Keratinocyte (primary cell): Measurements from ENCODE around the genes CEACAM6, RABAC1, PRR19 and TMEM145.

DNA sequence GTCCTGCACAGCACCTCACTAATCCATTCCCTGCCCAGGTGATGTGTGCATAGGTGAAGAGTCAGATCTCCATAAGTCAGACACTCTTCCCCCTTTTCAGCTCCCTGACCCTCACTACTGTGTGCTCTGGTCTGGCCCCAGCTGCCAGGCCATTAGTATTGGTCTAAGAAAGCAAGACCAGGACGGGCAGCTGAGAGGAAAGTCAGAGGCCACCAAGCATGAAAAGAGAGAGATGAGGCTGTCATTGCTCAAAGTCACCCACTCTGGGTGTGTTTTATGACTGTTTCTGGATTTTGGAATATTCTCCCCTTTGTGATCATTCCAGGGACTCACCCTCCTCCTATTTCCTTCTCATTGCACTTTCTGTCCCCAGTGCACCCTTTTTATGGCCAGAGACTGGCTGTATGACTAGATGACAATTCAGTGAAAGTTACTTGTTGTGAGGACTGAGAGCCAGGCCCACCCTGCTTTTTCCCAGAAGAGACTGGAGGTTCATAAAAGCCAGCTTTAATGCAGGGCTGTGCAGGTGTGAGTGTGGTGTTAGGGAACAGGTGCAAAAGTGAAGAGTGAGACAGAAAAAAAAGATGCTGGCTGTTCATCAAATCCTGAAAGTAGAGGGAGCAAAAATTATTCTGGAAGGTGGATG, 17.4 kb downstream of the CEACAM7 start:
CAGE:
- cytosol, long polyA minus RNA: no peak
- cytosol, long polyA plus RNA: no peak
- long polyA plus RNA: no peak
- nucleus, long polyA minus RNA: no peak
- nucleus, long polyA plus RNA: no peak

CAGE:
- cytosol, long polyA minus RNA: no peak
- cytosol, long polyA plus RNA: no peak
- long polyA plus RNA: no peak
- nucleus, long polyA minus RNA: no peak
- nucleus, long polyA plus RNA: no peak
Observed at GRCh38 chr19:41711673-41712495, 3.5 kb downstream of the CEACAM5 start.

CAGE:
- cytosol, long polyA minus RNA: no peak
- cytosol, long polyA plus RNA: no peak
- long polyA plus RNA: no peak
- nucleus, long polyA minus RNA: no peak
- nucleus, long polyA plus RNA: start-site peak on the plus strand at chr19:41755526-41755536, 22 and 114 reads in 2 replicates
Observed at GRCh38 chr19:41755143-41755955, at the start of gene CEACAM6. TSS of gene CEACAM6 (plus strand) at chr19:41755530.

GRCh38 chr19:41871671-41872793, 5.0 kb upstream of the CD79A start:
CAGE:
- cytosol, long polyA minus RNA: no peak
- cytosol, long polyA plus RNA: no peak
- long polyA plus RNA: no peak
- nucleus, long polyA minus RNA: no peak
- nucleus, long polyA plus RNA: no peak

DNA sequence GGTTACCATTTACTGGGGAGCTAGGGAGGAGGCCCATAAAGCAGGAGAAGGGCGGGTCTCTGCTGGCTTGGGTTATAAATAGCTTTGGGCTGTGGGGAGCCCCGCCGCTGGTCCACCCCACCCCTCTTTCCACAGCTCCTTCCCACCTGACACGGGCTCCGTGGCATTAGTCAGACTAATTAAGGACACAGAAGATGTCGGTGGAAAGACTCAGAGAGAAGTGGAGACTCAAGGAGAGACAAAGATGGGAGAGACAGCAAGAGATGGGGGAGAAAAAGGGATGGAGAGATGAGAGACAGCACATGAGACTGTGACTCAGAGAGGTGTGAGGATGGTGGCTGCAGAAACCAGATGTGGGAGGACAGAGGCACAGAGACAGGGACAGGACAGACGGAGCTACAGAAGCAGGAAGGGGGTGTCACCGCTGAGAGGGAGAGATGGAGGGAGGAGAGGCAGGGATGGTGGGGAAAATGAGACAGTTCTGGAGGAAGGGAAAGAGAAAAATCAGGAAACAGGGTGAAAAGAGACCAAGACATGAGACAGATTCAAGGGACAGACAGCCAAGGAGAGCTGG, 3.9 kb downstream of the ARHGEF1 start:
CAGE:
- cytosol, long polyA minus RNA: no peak
- cytosol, long polyA plus RNA: no peak
- long polyA plus RNA: no peak
- nucleus, long polyA minus RNA: start-site peak on the plus strand centred at position 332 of the sequence, 327 bp wide, 13 reads
- nucleus, long polyA plus RNA: no peak

DNA sequence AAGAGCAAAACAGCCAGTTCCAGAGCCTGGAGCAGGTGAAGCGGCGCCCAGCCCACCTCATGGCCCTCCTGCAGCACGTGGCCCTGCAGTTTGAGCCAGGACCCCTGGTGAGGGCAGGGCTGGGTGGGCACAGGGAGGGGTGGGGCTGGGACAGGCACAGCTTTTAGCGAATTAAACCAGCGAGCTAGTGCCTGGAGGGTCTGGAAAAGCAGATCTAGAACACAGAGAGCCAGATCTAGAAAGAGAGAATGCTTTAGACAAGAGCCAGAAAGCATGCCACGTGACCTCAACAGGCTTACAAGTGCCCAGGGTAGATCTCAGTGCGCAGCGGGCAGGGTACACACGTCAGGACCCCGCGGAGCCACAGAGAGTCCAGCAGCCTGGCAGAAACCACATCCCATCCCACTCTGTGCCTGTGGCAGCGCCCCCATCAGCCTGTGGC, 5.8 kb downstream of the ARHGEF1 start:
CAGE:
- cytosol, long polyA minus RNA: no peak
- cytosol, long polyA plus RNA: no peak
- long polyA plus RNA: no peak
- nucleus, long polyA minus RNA: no peak
- nucleus, long polyA plus RNA: no peak

GRCh38 chr19:41891697-41892061, 8.7 kb downstream of the ARHGEF1 start:
CAGE:
- cytosol, long polyA minus RNA: no peak
- cytosol, long polyA plus RNA: no peak
- long polyA plus RNA: no peak
- nucleus, long polyA minus RNA: no peak
- nucleus, long polyA plus RNA: no peak

CAGE:
- cytosol, long polyA minus RNA: no peak
- cytosol, long polyA plus RNA: no peak
- long polyA plus RNA: no peak
- nucleus, long polyA minus RNA: no peak
- nucleus, long polyA plus RNA: no peak
Observed at GRCh38 chr19:41897964-41898539, 15.1 kb downstream of the ARHGEF1 start.

DNA sequence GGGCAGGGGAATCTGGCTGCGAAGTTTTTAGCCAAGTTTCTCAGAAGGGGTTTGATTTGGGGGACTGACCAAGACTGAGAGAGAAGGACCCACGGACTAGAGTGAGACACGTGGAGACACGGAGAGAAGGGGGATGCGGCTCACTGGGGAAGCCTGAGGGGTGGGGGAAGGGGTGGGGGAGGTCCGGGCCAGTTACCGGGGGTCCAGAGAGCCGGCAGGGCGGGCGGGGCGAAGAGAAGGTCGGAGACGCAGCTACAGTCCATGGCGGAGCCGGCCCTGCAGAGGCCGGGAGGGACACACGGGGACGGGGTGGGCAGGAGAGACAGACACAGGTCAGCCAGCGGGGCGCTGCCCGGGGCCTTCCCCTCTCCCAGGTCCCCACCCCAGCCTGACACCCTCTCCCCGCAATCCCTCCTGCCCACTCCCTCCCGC, 15.6 kb downstream of the ERFL start:
CAGE:
- cytosol, long polyA minus RNA: no peak
- cytosol, long polyA plus RNA: no peak
- long polyA plus RNA: no peak
- nucleus, long polyA minus RNA: no peak
- nucleus, long polyA plus RNA: no peak

DNA sequence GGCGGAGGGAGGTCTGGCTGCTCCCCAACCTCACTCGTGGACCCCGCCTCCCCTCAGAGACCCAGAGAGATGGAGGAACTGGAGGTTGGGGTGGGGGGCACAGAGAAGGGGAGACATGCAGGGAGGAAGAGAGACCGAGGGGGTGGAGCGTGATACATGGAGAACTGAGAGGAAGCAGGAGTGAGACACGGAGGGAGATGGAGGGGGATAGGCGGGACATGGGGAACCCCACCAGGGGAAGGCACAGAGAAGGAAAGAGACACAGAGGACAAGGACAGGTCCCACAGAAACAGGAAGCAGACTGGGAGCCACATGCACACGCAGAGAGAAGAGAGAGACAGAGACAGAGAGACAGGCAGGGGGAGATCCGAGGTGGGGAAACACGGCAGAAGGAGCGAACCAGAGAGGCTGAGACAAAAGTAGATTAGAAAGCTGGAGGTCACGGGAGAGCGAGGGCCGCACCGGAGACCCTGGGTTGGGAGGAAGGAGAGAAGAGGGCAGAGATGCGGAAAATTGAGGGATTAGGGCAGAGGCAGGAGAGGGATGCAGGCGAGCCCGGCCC, 7.0 kb downstream of the ERFL start:
CAGE:
- cytosol, long polyA minus RNA: no peak
- cytosol, long polyA plus RNA: no peak
- long polyA plus RNA: no peak
- nucleus, long polyA minus RNA: no peak
- nucleus, long polyA plus RNA: no peak

DNA sequence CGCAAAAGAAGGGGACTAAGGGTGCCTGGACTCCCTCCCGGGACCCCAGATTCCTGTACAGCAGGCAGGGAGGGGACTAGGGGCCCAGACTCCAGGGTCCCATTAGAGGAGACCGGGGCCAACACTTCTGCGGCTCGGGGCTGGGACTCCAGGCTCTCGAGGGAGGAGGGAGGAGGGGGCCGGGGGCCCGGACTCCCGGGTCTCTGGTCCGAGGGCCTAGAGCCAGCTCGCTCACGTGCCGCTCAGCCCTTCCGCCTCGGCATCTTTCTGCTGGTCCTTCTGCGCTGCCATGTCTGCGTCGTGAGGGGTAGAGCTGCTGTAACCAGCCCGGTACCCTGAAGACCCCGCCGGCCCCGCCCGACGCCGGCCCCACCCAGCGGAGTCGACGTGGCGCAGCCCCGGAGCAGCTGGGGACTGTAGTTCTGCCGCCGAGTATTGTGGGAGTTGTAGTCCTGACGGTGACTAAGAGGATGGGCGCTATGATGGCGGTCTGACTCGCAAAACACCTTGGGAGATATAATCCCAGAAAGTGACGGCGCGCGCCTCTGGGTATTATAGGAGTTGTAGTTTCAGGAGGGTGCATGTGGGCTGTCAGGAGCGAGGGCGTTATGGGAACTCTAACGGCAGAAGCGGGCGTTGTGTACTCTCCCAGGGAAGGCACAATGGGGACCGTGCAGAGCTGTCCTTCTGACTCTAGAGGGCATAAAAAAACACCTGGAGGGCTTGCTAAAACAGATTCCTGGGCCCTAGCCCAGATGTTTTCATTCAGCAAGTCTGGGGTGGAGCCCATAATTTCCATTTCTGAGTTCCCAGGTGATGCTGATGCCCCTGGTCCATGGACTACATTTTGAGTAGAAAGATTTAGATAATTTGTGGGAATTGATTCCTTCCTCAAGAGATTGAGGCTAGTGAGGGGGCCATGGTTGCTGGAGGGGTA, at the start of gene RABAC1:
TSS of gene RABAC1 (minus strand) at position 320 of the 937 bp plus-strand sequence.
CAGE:
- cytosol, long polyA minus RNA: start-site peak on the minus strand centred at position 323 of the sequence, 32 bp wide, 176 reads
- cytosol, long polyA plus RNA: start-site peak on the minus strand centred at position 330 of the sequence, 57 bp wide, 5,348 and 1,807 reads in 2 replicates
- long polyA plus RNA: start-site peak on the minus strand centred at position 332 of the sequence, 62 bp wide, 7,024 and 6,786 reads in 2 replicates
- nucleus, long polyA minus RNA: start-site peak on the minus strand centred at position 331 of the sequence, 37 bp wide, 263 reads
- nucleus, long polyA plus RNA: start-site peak on the minus strand centred at position 325 of the sequence, 49 bp wide, 3,283 and 3,928 reads in 2 replicates

CAGE:
- cytosol, long polyA minus RNA: no peak
- cytosol, long polyA plus RNA: no peak
- long polyA plus RNA: no peak
- nucleus, long polyA minus RNA: no peak
- nucleus, long polyA plus RNA: no peak
Observed at GRCh38 chr19:42080369-42081331, 4.7 kb downstream of the ZNF574 start.

DNA sequence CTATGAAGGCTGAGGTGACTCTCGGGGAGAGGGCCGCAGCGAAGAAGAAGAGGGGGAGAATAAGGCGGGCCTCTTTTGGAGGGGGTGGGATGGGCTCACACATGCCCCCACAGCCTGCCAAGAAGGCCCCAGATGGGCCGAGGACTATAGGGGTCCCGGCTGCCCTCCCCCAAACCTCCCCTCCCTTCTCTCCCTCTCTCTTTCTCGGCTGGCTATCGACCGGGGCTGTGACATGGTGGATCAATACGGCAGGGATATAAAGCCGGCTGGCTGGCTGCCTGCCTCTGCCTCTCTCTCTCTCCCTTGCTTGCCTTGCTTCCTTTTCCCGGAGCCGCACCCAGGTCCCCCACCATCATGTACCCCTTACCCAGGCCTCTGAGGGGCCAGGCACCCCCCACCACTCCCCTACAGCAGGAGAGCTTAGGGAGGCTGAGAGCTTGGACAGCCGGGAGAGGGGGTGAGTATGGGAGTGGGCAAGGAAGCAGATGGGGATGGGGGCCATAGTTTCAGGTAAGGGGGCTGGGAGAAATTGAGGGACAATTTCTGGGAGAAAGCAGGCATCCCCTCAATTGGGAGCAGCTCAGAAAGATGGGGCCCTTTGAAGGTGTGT, 20.1 kb upstream of the POU2F2 start:
CAGE:
- cytosol, long polyA minus RNA: no peak
- cytosol, long polyA plus RNA: no peak
- long polyA plus RNA: no peak
- nucleus, long polyA minus RNA: no peak
- nucleus, long polyA plus RNA: no peak

GRCh38 chr19:42203380-42203733, 14.1 kb downstream of the DEDD2 start:
CAGE:
- cytosol, long polyA minus RNA: no peak
- cytosol, long polyA plus RNA: no peak
- long polyA plus RNA: no peak
- nucleus, long polyA minus RNA: no peak
- nucleus, long polyA plus RNA: no peak

DNA sequence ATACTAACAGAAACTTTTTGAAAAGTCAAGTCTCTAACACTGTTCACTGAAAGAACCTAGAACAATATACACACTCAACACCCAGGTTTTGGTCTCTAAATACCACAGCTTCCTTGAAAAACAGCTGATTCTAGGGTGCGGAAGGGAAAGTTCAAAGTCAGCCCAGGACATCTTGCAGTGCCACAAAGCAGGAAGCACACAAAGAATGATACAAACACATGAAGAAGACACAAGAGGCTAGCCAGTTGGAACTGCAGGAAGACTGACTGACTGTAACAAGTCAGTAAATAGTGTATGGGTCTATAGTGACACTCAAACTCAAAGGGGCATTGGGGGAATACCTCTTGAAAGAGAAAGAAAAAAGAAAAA, 4.6 kb downstream of the DEDD2 start:
CAGE:
- cytosol, long polyA minus RNA: no peak
- cytosol, long polyA plus RNA: no peak
- long polyA plus RNA: no peak
- nucleus, long polyA minus RNA: no peak
- nucleus, long polyA plus RNA: no peak

DNA sequence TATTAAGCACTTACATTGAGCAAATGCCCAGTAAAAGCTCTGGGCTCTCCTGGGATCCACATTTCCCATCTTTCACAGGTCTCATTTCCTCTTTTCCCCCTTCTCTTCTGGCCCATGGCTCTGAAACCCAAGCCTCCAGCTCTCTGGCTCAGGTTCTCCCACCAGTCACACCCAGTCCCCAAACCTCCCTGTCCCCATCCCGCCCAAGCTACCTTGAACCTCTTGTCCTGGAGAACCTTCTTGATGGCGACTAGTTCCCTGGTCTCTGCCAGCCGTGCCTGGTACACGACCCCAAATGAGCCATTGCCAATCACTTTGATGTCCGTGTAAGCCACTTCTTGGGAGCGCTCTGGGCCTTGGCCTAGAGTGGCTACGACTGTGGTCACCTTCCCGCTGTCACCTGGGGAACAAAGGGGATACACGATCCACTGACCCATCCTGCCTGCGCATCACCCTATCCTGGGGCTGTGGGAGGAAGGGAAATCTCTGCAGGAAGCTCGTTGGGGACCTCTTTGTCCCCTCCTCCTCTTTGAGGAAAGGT, 2.6 kb downstream of the GSK3A start:
CAGE:
- cytosol, long polyA minus RNA: no peak
- cytosol, long polyA plus RNA: no peak
- long polyA plus RNA: no peak
- nucleus, long polyA minus RNA: no peak
- nucleus, long polyA plus RNA: no peak

GRCh38 chr19:42250753-42251428, 4.0 kb downstream of the ERF start:
CAGE:
- cytosol, long polyA minus RNA: no peak
- cytosol, long polyA plus RNA: no peak
- long polyA plus RNA: no peak
- nucleus, long polyA minus RNA: no peak
- nucleus, long polyA plus RNA: no peak

DNA sequence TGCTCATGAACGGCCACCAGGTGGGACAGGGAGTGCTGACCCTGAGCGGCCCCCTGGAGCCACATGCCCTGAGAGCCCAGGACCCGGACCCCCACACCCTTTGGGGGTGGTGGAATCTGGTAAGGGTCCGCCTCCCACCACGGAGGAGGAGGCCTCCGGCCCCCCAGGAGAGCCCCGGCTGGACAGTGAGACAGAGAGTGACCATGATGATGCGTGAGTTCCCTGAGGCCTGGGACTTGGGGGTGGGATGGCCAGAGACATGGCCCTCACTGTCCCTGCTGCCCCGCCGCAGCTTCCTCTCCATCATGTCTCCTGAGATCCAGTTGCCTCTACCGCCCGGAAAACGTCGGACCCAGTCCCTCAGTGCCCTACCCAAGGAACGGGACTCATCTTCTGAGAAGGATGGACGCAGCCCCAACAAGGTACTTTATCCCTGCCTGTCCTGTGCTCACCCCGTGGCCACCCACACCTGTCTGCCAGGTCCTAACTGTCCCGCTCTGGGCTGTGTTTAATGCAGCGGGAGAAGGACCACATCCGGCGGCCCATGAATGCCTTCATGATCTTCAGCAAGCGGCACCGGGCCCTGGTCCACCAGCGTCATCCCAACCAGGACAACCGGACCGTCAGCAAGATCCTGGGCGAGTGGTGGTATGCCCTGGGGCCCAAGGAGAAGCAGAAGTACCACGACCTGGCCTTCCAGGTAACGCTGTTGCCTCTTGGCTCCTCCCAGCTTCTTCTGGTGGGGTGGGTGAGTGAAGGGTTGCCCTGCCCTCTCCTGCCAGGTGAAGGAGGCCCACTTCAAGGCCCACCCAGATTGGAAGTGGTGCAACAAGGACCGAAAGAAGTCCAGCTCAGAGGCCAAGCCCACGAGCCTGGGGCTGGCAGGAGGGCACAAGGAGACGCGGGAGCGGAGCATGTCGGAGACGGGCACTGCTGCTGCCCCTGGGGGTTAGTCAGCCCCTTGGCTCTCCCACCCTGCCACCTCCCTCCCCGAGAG, 14.6 kb upstream of the PRR19 start:
CAGE:
- cytosol, long polyA minus RNA: no peak
- cytosol, long polyA plus RNA: no peak
- long polyA plus RNA: no peak
- nucleus, long polyA minus RNA: no peak
- nucleus, long polyA plus RNA: no peak

DNA sequence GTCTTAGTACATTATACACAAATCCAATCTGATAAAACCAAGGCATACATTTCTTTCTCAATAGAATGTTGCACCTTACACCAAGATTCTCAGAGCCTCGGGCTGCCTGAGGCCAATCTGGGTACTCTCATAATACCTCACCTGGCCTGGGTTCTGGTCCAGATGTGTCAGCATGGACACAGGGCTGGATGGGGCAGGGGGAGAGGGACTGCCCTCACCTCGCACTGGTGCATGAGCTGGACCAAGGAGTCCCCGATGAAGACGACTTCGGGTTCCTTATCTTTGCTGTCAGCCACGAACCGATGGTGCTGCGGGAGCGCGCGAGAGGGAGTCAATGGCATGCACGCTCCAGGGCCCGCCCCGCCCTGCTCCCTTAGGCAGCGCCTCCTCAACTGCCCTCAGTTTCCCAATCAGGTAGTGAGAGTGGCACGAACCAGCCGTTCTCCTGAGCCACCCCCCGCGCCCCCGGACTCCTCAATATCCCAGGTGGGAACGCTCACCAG, at the start of gene PRR19:
TSS of gene PRR19 (plus strand) at position 401 of the 503 bp plus-strand sequence.
CAGE:
- cytosol, long polyA minus RNA: start-site peak on the plus strand centred at position 407 of the sequence, 13 bp wide, 16 reads
- cytosol, long polyA plus RNA: no peak
- long polyA plus RNA: no peak
- nucleus, long polyA minus RNA: no peak
- nucleus, long polyA plus RNA: no peak

DNA sequence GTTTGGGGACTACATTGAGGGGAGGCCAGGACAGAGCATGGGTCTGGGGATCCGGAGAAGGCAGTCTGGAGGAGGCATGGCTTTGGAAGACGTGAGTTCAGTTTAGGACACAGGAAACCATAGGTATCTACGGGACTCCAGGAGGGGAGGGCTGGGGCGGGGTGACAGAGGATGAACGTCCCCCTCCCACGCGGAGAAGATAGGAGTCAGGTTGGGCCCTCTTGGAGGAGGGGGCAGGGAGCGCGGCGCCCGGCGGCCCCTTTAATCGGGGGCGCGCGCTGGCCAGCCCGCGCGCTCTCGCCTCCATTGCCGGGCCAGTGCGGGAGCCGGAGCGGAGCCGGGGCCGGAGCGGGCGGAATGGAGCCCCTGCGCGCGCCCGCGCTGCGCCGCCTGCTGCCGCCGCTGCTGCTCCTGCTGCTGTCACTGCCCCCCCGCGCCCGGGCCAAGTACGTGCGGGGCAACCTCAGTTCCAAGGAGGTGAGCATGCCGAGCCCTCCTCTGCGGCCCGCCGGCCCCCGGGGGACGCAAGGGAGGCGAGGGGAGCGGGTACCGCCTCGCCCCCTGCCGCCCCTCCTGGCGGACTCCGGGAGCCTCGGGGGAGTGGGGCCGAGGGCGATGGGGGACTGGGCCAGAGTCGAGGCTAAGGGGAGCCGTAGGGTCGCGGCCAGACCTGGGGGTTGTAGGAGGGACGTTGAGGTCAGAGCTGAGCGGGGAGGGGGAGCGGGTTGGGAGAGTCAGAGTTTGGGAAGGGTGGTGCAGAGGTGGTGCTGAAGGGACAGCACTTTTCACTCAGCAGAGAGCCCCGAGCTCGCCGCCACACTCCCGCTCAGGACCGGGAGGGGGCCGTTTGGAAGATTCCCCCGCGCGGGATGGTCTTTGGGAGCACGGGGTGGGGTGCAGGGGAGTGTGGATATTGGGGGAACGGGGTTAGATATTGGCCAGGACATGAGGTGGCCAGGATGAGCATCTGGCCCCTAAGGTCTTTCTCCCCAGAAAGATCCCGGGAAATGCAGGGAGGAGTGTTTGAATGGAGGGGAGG, at the start of gene TMEM145:
TSS of gene TMEM145 (plus strand) at position 290 of the 1,039 bp plus-strand sequence.
CAGE:
- cytosol, long polyA minus RNA: no peak
- cytosol, long polyA plus RNA: no peak
- long polyA plus RNA: no peak
- nucleus, long polyA minus RNA: no peak
- nucleus, long polyA plus RNA: no peak